Foreskin fibroblast (primary cell): Measurements from ENCODE around the genes HTR1F, ZNF654, C3orf38, NSUN3, GABRR3 and OR5K2.

GRCh38 chr3:87792081-87793005 lies at the start of gene HTR1F:
TSS of gene HTR1F (plus strand) at chr3:87792706.
- RRBS = 2% methylated on average over 22 of the region's 52 CpGs

GRCh38 chr3:88059117-88059940 lies at the start of gene ZNF654:
TSS of gene ZNF654 (plus strand) at chr3:88059255.
- RRBS = 4% methylated on average over 10 of the region's 56 CpGs

DNA sequence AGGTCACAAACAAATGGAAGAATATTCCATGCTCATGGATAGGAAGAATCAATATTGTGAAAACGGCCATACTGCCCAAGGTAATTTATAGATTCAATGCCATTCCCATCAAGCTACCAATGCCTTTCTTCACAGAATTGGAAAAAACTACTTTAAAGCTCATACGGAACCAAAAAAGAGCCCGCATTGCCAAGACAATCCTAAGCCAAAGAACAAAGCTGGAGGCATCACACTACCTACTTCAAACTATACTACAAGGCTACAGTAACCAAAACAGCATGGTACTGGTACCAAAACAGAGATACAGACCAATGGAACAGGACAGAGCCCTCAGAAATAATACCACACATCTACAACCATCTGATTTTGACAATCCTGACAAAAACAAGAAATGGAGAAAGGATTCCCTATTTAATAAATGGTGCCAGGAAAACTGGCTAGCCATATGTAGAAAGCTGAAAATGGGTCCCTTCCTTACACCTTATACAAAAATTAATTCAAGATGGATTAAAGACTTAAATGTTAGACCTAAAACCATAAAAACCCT lies 40.3 kb downstream of the ZNF654 start:
- RRBS = no CpG with 5 or more reads among the region's 3 CpGs

DNA sequence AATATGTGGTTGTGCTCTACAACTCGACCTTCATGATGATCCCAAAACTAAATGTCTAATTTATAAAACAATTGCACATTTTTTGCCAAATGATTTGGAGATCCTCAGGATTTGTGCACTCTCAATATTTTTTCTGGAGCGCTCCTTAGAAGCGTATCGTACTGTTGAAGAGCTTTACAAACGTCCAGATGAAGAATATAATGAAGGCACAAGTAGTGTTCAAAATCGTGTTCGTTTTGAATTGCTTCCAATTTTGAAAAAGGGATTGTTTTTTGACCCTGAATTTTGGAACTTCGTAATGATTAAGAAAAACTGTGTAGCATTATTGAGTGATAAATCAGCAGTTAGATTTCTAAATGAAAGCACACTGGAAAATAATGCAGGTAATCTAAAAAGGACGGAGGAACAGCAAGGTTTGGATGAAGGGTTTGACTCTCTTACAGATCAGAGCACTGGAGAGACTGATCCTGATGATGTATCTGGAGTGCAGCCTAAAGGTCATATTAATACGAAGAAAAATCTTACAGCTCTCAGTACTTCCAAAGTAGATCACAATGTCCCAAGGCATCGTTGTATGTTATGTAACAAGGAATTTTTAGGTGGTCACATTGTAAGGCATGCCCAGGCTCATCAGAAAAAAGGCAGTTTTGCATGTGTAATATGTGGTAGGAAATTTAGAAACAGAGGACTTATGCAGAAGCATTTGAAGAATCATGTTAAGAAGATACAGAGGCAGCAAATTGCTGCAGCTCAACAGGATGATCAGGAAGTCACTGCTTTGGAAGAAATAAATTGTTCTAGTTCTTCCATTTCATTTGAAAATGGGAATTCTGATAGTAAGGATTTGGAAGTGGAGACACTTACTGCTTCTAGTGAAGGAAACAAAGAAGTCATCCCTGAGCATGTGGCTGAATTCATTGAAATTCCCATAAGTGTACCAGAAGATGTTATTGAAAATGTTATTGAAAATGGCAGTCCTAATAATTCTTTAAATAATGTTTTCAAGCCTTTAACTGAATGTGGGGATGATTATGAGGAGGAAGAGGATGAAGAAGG lies 10.7 kb upstream of the C3orf38 start:
- RRBS = no CpG with 5 or more reads among the region's 11 CpGs

- RRBS = 2% methylated on average over 30 of the region's 60 CpGs
Measured at GRCh38 chr3:88149485-88150450, at the start of gene C3orf38. TSS of gene C3orf38 (plus strand) at chr3:88149959.

DNA sequence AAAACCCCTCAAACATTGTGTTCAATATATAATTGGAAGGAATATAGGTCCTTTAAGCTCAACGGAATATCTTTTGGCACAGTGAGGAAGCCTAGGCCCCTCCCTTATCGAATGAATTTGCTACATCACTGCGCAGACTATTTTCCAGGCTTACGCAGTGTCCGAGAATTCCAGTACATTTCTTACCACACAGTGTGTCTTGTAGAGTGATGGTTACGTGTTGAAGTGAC lies 55.7 kb downstream of the C3orf38 start:
- RRBS = no CpG with 5 or more reads among the region's 6 CpGs

- RRBS = no CpG with 5 or more reads among the region's 17 CpGs
Measured at GRCh38 chr3:89571030-89571842, 463.8 kb downstream of the EPHA3 start.

- RRBS = no CpG with 5 or more reads among the region's 5 CpGs
Measured at GRCh38 chr3:93876833-93877440, 96.8 kb downstream of the PROS1 start.

DNA sequence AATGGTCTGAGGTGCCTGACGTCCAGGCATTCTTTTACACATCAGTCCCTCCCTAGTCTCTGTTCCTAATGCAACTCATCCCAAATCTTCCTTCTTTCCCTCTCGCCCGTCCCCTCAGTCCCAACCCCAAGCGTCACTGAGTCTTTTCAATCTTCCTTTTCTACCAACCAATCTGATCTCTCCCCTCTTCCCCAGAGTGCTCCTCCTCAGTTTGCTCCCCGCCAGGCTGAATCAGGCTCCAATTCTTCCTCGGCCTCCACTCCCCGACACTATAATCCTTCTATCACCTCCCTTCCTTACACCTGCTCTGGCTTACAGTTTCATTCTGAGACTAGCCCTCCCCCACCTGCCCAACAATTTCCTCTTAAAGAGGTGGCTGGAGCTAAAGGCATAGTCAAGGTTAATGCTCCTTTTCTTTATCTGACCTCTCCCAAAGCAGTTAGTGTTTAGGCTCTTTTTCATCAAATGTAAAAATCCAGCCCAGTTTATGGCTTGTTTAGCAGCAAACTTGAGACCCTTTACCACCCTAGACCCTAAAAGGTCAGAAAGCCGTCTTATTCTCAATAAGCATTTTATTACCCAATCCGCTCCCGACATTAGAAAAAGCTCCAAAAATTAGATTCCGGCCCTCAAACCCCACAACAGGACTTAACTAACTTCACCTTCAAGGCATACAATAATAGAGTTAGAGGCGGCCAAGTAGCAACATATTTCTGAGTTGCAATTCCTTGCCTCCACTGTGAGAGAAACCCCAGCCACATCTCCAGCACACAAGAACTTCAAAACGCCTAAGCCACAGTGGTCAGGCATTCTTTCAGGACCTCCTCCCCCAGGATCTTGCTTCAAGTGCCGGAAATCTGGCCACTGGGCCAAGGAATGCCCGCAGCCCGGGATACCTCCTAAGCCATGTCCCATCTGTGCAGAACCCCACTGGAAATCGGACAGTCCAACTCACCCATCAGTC lies 34.2 kb downstream of the PROS1 start:
- RRBS = no CpG with 5 or more reads among the region's 17 CpGs

- RRBS = no CpG with 5 or more reads among the region's 6 CpGs
Measured at GRCh38 chr3:94036415-94036956, 8.1 kb upstream of the STX19 start.

GRCh38 chr3:94062586-94063647 lies at the start of gene NSUN3:
TSS of gene NSUN3 (plus strand) at chr3:94063061.
- RRBS = under 1% methylated on average over 10 of the region's 56 CpGs

GRCh38 chr3:94881131-94881385 lies 818.2 kb downstream of the NSUN3 start:
- RRBS = no CpG with 5 or more reads among the region's 1 CpG

DNA sequence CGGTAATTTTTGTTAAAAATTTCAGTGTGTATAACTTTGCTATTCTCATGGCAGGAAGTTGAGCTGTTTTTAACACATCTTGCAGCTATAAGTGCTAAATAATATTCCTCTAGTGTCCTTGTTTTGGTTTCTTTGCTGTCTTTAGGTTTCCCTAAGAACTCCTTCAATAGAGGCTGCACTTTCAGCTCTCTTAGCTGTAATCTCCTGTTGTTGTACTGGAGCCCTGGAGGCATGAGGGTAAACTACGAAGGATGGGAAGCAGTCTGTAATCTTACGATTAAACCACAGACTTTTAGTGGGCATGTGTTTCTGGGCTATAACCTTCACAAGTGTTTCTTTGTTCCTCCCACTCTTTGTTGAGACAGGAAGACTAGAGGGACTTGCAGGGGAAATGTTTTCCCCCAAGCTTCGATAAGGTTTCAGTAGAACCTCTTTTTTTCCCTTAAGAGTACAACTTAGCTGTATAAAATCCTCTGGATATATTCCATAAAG lies 1058.0 kb downstream of the NSUN3 start:
- RRBS = no CpG with 5 or more reads among the region's 4 CpGs

DNA sequence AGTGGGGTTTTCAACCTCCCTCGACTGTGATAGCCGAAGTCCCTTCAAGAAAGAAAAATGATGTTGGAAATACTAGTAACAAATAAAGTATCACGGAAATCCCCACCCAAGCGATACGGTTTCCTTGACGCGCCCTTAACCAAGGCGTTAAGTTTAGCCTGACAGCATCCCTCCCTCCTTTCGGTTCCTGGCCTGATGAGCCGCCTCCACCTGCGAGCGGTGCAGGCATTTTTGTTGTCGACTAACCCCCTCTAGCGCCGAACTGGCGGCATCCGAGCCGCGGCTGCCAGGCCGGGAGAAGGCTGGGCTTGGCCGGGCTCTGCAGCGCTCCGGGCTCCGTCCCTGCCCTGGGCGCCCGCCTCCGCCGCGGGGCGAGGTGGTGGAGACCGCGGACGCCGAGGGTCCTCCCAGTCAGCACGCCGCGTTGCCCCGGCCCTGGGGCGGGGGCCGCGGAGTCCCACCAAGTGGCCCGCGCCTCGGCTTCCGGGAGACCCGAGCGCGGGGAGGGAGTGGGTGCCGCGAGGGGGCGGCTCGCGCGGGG lies 1.3 kb upstream of the EPHA6 start:
- RRBS = 1% methylated on average over 17 of the region's 54 CpGs

- RRBS = 2% methylated on average over 5 of the region's 79 CpGs
Measured at GRCh38 chr3:96813610-96814346, 616 bp upstream of the EPHA6 start.

- RRBS = no CpG with 5 or more reads among the region's 3 CpGs
Measured at GRCh38 chr3:96991825-96992269, 177.5 kb downstream of the EPHA6 start.

GRCh38 chr3:98035175-98035743 lies at the start of gene GABRR3:
TSS of gene GABRR3 (minus strand) at chr3:98035315.
- RRBS = no CpG with 5 or more reads among the region's 3 CpGs

GRCh38 chr3:98497490-98497957 lies at the start of gene OR5K2:
TSS of gene OR5K2 (plus strand) at chr3:98497681.
- RRBS = no CpG with 5 or more reads among the region's 4 CpGs